Cardiac atrium fibroblast (primary cell): Measurements from ENCODE around the gene ITPKB.

DNA sequence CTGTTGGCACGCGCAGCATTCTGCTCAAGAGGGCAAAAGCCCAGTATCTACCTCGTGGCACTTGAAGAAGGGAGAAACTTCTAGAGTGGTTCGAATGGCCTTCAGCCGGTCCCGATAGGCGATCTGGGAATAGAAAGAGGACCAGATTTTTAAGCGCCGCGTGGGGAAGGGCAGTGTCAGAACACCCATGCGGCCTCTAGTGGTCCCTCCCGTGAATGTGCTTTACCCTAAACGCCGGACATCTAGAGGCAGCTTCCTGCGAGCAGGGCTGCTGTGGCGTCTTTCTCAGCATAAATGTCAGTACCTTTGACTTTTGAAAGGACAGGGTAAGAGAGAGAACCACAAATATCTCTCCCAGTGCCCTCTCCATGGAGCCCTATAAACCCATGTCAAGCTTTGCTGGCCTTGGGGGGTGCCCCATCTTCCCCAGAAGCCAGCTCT lies 89.1 kb downstream of the STUM start:
- RAMPAGE, long total RNA, result no peak

- RAMPAGE, long total RNA, result no peak
These were observed 94.6 kb downstream of the STUM start for GRCh38 chr1:226643046-226643619.

- RAMPAGE, long total RNA, result no peak
These were observed 89.0 kb downstream of the ITPKB start for GRCh38 chr1:226649675-226650832.

GRCh38 chr1:226664095-226665289 lies 74.6 kb downstream of the ITPKB start:
- RAMPAGE, long total RNA, result no peak

DNA sequence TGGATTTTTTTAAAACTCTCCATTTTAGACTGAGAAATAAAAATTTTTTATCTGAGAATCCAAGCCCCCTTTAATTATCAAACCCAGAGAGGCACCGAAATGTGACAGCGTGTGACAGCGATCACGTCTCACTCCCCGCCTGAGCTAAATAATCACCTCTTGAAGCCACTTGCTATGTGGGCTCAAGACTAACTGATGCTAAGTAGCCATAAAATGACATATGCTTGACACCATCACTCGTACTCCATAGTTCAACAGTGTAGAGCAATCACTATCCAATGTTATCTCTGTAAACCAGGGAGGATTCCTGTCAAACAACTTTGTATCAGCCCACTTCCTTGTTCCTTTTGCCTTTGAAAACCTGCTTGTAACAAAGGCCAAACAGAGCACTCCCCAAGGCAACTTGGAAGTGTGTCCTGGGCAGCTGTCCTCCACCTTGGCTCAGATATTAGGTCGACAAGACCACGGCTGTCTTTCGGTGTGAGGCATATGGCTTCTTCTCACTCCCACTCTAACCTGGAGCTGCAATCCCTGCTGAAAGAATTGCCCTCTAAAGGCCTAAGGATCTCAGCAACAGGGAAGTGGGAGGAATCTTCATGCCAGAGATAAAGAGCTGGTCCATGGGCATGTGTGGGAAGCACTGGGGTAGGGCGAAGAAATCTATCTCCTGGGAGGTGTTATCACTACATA lies 66.8 kb downstream of the ITPKB start:
- RAMPAGE, long total RNA, result no peak

GRCh38 chr1:226699061-226699572 lies 40.0 kb downstream of the ITPKB start:
- RAMPAGE, long total RNA, result no peak

DNA sequence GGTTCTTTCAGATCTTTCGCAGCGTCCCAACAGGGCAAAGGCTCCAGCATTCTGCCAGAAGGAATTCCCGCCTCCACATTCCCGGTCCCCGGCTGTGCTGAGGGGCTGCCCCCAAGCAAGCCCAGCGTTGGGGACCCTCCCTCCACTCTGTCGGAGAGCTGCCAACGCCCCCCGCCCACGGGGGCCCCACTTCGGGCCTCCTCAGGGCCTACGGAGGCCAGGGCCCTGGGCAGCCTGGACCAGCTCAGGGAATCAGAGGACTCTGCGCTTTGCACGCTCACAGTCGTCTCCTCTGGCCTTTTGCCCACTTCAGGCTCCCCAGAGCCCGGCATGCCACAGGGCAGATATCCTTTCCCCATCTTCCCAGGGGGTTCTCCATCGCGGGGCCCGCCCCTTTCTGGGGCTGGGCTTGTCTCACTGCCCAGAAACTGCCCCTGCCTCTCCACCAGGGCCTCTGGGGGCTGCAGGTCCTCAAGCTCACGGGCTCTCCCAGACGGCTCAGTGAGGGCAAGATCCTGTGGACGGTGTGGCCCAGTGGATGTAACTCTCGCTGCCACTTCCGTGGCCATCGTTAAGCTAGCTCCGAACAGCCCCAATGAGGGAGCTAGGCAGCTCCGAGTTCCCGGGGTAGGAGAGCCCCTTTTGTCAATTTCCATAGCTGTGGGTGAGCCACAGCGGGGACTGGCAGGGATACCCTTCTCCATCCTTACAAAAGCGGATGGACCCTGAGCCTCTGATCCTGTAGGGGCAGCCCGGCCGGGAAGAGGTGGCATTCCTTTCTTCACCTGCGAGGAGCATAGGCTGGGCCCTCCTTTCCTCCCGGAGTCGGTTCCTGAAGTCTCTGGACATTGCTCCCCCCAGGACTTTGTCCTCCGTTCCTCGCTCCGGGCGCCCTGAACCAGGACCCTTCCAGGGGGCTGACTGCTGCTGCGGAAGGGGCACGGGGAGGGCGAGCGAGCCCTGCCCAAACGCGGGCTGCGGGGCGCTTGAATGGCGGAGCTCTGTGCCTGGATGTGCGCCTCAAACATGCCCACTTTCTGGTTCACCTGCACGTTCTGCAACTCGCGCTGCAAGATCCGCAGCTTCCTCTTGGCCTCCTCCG lies 2.7 kb downstream of the ITPKB start:
- RAMPAGE, long total RNA, result no peak

- RAMPAGE, long total RNA, result no peak
These were observed at the start of gene ITPKB for GRCh38 chr1:226738915-226739599. TSS of gene ITPKB (minus strand) at chr1:226739282.

GRCh38 chr1:226827168-226827894 lies 43.1 kb upstream of the PSEN2 start:
- RAMPAGE, long total RNA, result no peak

GRCh38 chr1:226964094-226964448 lies 24.0 kb downstream of the COQ8A start:
- RAMPAGE, long total RNA, result no peak

GRCh38 chr1:226967614-226967973 lies 27.5 kb downstream of the COQ8A start:
- RAMPAGE, long total RNA, result no peak

DNA sequence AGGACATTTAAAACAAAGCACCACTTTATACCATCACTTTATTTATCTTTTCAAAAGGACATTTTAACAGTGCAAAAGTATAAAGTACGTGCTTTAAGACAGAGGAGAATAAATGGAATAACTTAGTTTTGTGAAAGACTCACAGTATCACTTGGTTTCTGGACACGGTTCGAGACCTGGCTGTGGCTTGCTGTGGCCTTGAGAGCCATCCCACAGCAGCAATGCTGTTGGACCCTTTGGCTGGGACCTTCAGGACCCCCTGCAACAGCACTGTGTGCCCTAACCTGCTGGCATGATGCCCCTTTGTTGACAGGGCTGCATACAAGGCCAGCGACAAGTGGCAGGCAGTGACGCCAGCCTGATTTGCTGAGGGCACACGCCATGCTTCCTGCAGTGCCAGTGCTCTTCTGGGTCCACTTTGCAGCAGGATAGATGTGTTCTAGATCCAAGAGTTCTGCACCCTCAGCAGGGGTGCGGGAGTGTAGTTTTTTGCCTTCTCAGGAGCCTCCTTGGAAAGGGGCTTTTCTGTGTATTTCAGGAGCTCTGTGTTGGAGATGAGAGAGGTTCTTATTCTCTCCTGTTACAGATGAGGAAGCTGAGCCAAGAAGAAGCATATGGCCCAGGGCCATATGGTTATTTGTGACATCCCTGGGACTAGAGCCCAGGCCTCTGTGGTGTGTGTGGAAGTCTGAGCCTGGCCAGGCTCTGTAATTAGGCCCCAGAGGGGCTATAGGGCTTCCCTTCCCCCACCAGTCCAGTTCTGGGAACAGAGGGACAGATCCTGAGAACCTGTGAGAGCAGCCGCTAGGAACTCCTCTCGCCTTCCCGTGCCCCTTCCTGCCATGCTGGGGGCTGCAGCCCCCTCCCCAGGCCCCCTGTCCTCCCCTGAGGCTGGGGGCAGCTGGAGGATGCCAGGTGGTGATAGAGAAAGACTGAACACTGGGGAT lies 33.0 kb downstream of the COQ8A start:
- RAMPAGE, long total RNA, result no peak

DNA sequence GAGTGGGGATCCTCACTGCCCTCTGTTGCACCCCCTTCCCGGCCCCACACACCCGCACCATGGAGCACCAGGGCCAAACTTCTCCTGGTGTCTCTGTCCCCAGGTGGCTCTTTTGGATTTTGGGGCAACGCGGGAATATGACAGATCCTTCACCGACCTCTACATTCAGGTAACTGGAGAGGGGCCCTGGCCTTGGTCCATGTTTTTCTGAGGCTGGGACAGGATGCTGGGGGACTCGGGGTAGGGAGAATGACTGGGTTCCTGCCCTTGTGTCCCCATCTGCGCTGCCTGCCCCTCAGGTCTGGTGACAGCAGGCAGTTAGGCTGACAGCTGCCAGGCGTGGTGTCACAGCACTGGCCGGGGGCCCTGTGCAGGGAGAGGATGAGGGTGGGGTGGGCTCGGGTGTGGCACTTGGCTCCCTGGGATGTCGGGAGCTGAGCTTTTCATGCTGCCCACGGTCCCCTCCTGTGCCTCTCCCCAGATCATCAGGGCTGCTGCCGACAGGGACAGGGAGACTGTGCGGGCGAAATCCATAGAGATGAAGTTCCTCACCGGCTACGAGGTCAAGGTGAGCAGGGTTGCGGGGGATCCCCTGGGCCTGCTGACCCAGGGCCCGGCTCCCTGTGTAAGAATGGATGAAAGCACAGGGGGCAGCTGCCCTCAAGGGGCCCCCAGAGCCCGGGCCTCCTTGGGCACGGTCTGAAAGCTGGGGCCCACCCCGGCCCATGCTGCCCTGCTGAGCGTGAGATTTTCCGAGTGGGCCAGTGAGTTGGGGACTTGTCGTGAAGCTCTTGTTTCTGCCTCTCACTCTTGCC lies 44.9 kb downstream of the COQ8A start:
- RAMPAGE, long total RNA, result no peak

- RAMPAGE, long total RNA, result no peak
These were observed 46.9 kb downstream of the COQ8A start for GRCh38 chr1:226986795-226987687.

DNA sequence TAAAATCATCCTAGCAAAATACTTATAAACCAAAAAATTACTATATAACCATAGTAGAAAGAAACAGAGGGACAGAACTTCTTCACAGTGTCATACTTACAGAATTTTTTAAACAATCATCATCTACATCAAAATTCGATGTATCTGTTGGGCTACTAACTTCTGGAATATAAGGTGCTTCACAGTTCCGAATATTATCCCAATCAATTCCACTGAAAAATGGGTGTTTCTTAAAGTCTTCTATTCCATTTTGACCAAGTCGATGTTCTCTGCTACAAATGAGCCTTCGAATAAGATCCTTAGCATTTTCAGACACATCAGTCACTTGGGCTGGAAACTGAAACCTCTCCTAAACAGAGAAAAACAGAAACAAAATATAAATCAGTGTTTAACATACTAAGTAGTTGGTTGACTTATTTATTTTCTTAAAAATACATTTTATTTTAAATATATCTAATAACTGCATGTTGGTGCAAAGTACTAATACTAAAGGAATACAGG lies 172.9 kb downstream of the CDC42BPA start:
- RAMPAGE, long total RNA, result no peak

- RAMPAGE, long total RNA, result no peak
These were observed 16.2 kb downstream of the CDC42BPA start for GRCh38 chr1:227301820-227302702.

- RAMPAGE, long total RNA, result no peak
These were observed 15.3 kb downstream of the CDC42BPA start for GRCh38 chr1:227302703-227303733.

DNA sequence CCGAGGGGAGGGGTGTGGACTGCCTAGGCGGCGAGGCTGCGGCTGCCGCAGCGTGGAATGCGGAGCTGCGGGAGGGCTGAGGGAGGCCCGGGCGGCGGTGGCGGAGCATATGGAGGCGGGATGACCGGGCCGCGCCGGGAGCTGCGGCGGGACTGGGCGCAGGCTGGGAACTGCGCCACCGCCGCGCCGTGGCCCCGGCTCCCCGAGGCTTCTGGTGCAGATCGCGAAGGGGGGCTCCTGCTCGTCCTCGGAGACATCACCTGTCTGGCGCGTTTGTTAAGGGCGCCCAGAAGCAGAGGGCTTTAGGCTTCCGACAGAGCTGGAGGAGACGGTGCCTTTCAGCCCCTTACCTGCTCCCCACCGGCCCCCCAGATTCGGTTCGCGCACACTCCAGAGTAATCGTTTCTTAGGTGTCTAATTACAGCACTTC lies 391 bp upstream of the CDC42BPA start:
- RAMPAGE, long total RNA, result no peak

DNA sequence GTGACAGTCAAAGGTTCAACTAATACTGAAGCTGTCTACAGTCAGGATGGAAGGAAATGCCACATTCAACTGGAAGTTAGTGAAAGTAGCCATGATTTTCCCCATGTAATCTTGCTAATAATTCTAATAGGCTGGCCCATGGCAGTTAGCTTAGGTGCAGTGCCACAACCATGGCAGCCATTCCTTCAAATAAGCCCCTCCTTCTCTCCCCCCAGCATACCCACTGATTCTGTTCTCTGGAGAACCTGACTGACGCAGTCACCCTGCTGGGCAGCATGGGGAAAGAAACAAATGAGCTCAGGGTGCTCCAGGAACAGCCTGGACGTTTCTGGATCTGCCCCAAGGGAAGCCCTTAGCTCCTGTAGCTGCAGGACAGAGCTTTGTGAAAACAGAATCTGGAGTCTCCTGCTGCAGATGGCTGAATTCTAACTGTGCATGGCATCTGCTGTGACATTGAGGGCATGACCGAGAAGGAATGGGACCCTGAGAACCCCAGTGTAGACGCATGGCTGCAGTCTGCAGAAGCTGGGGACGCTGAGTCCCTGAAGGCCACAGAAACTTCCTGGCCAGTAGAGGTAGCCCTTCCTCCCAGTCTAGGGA lies 22.6 kb downstream of the SNAP47 start:
- RAMPAGE, long total RNA, result no peak

- RAMPAGE, long total RNA, result no peak
These were observed 39.9 kb downstream of the SNAP47 start for GRCh38 chr1:227775117-227775588.